OVCAR3 (cell line): ENCODE measurements around a stretch of chr3.

DNA sequence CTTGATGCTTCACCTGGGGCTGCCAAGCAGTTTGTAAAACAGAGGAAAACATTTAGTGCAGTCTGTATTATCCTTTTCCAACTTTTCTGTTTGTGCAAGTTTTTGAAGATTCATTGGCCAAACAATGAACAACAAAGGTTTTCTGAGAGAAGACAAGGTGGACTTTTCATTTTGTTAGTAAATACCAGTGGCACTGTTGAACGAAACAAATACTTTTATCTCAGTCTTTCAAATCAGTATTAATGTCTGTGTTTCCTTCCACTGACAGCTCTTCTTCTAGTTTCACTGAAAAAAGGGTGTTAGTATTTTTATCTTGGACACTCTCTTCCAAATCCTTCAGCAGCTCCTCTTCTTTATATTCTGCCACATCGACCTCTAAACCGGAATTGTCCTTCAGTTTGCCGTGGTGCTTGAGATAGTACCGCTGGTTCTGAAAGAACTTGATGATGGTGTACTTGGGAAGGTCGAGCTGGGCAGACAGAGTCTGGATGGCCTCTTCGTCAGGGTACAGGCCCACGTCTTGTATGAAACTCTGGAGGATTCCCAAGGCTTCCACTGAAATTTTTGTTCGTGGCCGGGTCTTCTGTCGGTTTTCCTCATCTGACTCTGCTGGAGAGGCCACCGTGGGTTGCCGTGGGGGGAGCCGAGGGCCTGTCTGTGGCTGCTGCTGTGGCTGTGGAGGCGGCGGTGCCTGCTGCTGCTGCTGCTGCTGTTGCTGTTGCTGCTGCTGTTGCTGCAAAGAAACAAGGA lies 76.0 kb downstream of the SATB1 start:
- RRBS, result no CpG with 5 or more reads among the region's 16 CpGs

DNA sequence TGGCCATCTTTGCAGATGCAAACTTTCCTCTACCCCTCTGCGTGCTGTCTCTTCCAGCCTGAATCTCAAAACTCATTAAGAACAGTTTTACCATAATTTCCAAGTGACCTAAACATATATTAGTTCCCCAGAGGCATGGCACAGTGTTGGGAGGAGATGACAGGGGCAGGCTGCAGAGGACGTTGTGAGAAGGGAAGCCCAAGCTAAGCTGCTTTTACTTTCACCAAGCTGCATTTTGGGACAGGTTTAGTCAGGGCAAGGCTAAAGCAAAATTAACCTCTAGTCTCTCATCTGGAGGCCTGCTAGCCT lies 318.6 kb upstream of the SATB1 start:
- RRBS, result no CpG with 5 or more reads among the region's 2 CpGs

DNA sequence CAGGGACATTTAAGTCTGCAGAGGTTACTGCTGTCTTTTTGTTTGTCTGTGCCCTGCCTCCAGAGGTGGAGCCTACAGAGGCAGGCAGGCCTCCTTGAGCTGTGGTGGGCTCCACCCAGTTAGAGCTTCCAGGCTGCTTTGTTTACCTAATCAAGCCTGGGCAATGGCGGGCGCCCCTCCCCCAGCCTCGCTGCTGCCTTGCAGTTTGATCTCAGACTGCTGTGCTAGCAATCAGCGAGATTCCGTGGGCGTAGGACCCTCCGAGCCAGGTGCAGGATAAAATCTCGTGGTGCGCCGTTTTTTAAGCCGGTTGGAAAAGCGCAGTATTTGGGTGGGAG lies 185.1 kb upstream of the KCNH8 start:
- RRBS, result no CpG with 5 or more reads among the region's 12 CpGs

DNA sequence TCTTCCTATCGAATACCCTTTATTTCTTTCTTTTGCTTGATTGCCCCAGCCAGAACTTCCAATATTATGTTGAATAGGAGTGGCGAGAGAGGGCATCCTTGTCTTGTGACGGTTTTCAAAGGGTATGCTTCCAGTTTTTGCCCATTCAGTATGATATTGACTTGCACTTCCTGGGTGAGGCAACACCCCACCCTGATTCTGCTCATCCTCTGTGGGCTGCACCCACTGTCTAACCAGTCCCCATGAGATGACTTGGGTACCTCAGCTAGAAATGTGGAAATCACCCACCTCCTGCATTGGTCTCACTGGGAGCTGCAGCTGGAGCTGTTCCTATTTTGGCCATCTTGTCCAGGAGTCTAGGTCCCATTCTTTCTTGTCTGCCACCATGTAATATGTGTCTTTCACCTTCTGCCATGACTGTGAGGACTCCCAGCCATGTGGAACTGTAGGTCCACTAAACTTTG lies 44.8 kb upstream of the KCNH8 start:
- RRBS, result no CpG with 5 or more reads among the region's 3 CpGs

DNA sequence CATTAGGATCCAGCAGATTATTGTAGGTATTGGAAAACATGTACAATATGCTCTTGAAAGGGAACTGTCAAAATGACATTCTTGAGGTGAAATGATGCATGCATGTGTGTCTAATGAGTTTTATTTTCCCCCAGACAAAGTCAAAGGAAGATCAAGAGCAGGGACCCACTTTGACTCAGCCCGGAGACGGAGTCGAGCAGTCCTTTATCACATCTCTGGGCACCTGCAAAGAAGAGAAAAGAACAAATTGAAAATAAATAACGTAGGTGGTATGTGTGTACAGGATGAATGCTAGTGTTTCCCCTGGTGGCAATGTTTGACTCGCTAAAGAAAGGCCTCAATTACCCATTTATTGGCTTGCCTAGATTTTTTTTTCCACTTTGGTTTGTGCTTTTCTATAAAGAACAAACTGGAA lies 194.2 kb downstream of the KCNH8 start:
- RRBS, result no CpG with 5 or more reads among the region's 5 CpGs

DNA sequence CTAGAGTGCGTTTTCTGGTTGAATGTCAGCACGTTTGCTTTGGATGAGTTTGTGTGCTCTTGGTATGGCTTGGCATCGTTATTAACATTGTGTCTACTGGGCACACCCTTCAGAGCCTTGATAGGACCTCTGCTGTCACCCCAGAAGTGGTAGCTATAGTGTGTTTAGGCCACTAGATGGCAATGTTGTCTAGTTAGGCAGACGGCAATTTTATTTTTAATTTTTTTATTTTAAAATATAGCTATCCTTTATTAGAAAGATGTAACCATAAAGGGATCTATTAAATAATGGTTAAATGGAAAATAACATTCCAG lies 200.6 kb downstream of the KCNH8 start:
- RRBS, result no CpG with 5 or more reads among the region's 4 CpGs

- RRBS, result no CpG with 5 or more reads among the region's 6 CpGs
These were observed 17.1 kb downstream of the KAT2B start for GRCh38 chr3:20057070-20057941.

GRCh38 chr3:20905046-20906023 lies 719.3 kb upstream of the SGO1 start:
- RRBS, result no CpG with 5 or more reads among the region's 12 CpGs

DNA sequence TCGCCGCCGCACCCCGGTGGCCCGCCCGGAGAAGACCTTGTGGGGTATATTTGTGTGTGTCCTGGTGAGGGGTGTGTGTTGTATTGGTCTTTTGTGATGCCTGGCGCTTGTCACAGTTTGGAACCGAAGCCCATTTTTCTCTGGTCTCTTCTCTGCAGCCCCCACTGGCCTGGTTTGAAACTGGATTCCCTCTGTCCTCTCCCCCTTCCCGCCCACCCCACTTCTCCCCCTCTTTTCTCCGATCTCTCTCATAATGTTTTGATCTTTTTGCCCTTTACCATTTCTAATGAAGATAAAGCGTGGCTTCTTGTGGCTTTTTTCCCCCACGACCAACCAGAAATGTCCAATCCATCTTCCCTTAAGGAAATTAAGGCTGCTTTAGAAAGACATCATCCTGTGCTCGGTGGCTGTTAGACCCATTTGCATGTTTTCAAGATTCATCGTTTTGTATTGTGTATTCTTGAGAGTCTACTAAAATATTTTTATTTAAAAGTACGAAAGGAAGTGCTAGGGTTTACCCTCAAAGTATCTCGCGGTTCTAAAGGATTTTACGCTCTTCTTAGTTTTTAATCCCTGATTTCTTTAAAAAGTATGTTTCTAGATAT lies 905 bp downstream of the UBE2E2 start:
- RRBS, result no CpG with 5 or more reads among the region's 18 CpGs

DNA sequence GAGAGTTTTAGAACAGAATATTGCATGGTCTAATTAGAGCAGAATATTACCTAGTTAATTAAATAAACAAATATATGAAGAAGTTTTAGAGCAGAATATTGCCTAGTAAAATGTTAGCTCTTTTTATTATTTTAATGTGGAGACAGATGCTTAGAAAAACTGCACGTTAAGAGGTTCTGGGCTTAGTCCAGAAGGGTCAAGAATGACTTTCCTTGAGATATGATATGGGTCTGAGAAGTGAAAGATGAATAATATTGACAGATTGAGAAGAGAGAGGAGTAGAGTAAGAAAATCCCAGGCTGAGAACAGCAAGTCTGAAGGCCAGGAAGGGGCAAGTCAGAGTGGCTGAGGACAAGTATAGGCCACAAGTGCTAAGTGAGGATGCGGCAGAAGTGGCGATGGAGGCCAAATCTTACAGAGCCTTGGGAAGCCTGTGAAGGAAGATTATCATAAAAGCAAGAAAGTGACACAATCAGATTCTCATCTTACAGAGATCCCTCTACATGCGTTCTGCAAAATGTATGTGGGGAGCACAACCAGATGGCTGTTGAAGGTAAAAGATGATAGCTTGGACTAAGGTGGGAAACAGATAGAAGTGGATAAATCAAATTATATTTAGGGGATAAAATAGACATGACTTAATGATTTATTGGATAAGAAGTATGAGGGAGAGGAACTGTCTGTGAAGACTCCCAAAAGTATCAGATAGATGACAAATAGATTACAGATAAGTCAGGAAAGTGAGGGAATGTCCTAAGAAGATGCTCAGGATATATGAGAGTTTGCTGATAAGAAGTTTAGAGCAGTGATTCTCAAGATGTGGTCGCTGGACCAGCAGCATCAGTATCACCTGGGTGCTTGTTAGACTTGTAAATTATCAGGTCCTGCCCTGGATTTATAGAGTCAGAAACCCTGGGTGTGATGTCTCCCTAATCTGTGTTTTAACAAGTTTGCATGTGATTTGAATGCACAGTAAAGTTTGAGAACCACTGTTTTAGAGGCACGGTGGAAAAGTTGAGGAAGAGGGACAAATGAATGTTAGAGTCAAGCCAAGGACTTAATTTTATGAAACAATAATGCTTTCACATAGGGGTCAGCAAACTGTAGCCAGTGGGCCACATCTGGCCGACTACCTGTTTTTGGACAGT lies 189.8 kb downstream of the UBE2E2 start:
- RRBS, result no CpG with 5 or more reads among the region's 7 CpGs

GRCh38 chr3:23650624-23650892 lies 155.2 kb upstream of the UBE2E1 start:
- RRBS, result no CpG with 5 or more reads among the region's 3 CpGs

DNA sequence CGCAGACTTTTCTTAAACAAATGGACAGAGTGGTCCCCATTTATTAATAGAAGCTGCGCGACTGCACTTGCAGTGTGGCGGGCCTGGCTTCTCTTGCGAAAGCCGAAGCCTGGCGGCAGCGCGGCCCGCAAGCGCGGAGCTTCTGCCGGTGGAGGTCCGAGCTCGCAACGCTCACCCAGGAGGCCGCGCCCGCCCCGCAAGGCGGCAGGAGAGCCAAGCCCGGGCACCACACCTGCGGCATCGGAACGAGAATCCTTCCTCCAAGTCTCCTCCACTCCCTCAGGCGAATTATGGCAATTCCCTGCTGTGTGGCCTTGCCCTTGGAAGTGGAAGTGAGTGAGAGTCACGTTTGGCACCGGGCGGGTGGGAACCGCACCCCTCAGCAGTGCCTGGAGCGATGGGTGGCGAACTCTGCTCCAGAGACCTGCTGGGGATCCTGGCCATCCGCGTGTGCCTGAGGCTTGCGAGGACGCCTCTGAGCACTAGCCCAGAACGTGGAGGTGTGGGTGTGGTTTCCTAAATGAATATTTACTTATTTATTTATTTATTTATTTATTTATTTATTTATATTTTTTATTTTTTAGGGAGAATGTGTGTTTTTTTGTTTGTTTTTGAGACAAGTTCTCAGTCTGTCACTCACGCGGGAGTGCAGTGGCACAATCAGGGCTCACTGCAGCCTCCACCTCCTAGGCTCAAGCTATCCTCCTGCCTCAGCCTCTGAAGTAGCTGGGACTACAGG lies 133.7 kb upstream of the UBE2E1 start:
- RRBS, result 56% methylated on average over 9 of the region's 39 CpGs

- RRBS, result 5% methylated on average over 40 of the region's 74 CpGs
These were observed 866 bp downstream of the UBE2E1 start for GRCh38 chr3:23806418-23807223.

DNA sequence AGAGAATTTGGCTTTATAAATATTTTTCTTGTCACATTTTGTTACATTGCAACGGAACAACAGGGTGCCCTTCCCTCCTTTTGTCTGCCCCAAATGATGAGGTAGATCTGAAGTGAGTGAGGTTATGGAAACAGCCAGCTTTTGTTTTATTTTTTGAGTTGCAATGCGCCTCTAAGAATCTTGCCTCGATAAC lies 1.6 kb downstream of the NR1D2 start:
- RRBS, result no CpG with 5 or more reads among the region's 3 CpGs

DNA sequence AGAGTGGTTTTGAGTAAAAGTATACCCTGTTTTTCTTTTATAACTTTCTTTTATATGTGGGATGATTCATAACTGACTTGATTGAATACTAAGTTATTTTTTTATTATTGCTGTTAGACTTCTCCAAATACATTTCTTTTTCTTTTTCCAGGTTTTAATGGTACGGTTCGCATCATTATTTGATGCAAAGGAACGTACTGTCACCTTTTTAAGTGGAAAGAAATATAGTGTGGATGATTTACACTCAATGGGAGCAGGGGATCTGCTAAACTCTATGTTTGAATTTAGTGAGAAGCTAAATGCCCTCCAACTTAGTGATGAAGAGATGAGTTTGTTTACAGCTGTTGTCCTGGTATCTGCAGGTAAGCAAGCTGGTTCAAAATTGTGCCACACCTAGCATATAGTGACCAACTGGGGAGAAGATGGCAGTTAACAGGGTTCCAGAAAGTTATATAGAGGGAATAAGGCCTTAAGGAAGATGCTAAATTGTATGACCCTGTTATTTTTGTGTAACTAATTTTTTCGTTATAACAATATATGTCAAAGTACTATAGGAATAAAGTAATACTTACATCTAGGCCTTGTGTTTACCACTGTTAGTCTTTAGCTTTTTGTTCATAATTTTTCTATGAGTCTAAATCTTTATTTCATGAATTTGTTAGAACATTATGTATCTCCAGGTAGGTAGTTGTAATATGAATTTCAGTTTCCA lies 22.7 kb downstream of the NR1D2 start:
- RRBS, result no CpG with 5 or more reads among the region's 4 CpGs

GRCh38 chr3:24331853-24332378 lies 162.7 kb downstream of the THRB start:
- RRBS, result no CpG with 5 or more reads among the region's 9 CpGs

DNA sequence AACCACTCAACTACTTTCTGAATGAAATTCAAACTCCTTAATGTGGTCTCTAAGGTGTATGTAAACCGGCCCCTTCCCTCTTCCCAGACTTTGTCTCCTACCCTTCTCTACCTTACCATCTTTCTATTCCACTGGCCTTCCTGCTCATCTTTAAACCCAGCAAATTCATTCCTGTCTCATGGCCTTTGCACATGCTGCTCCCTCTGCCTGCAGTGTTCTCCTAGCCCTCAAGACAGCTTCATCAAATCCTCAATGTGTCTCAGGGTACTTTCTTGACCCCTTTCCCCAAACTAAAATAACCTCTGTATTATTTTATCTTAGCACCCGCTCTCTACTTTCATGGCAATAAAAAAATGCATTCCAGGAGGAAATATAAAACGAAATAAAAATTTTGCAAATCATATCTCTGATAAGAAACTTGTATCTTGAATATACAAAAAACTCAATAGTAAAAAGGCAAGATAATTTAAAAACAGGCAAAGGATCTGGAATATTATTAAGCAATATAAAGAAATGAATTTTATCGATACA lies 40.9 kb downstream of the THRB start:
- RRBS, result no CpG with 5 or more reads among the region's 4 CpGs

- RRBS, result no CpG with 5 or more reads among the region's 3 CpGs
These were observed 28.3 kb downstream of the THRB start for GRCh38 chr3:24466221-24466783.

- RRBS, result no CpG with 5 or more reads among the region's 1 CpG
These were observed 9.1 kb downstream of the THRB start for GRCh38 chr3:24485510-24485936.

DNA sequence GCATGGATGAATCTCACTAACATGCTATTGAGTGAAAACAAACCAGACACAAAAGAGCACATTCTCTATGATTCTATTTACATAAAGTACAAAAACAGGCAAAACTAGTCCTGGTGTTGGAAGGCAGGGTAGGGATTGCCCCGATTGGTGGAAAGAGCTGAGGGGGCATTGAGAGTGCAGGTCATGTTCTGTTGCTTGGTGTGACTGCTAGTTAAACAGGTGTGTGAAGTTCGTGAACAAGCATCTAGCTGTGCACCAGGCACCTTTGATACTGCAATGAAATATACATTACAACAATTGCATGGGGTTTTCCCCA lies 26.3 kb upstream of the THRB start:
- RRBS, result no CpG with 5 or more reads among the region's 2 CpGs